OVCAR3 (cell line): ENCODE results near the gene PF4V1.

DNA sequence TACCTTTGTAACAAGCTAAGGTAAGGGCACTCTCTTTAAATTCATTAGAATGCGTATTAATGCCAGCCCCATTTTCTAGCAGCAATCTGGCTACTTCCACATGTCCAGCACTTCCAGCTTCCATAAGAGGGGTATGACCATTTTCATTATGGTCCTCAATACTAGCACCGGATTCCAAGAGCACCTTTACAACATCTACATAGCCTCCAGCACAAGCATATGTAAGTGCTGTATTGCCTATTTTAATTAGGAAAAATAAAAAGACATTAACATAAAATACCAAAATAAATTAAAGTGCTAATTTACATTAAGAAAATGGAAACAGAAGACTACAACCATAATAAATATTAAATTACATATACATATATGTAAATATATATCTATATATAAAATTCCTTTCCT lies 84.4 kb upstream of the COX18 start:
- RRBS: no CpG with 5 or more reads among the region's 2 CpGs

DNA sequence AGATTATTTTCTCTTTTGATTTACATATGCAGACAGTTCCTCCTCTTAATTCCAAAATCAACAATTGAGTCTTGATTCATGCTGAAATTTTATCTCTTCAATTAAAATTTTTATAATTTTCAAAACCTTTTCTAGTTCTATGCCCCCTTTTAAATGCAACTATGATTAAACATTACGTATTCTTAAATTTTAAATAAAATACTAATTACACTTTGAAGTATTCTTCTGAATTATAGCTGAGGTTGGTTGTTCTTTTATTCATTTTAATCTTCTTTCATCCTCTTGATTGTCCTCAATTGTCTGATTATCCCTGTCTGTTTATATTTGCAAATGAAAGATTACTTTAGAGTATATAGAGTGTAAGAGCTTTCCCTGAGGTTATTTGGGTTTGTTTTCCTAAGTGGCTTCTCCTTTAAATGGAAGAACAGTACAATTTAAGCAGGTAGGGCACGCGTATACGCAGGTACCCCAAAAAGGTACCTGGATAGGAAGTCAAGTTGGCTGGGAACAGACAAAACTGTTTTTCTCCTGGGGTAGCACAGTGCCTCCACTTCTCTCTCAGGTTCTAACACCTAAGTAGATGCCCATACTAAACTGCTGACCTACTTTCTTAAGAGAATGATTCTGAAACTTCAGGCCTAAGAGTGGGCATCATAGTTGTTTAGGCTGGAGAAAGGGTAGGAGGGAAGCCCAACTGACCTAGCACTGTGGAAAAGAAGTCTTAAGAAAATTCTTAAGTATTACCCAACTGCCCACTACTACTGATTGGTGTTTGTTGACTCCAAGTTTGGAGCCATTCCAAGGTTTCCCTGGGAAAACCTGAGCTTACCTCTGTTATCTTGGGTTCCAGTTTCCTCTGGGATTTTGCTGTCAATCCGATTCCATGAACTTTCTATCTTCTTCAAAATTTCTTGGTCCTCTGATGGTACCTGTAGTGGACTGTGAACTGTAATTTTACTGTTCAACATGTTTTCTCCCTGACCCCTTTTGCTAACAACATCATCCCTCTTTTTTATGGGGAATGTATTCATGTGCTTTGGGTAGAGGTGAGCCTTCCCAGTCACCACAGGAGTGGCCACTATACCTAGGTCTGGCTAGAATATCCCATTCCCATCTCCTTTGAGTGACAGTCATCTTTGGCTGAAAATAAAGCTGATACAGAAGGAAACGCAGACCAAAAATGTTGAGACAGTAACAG lies 24.0 kb downstream of the ANKRD17 start:
- RRBS: no CpG with 5 or more reads among the region's 6 CpGs

- RRBS: no CpG with 5 or more reads among the region's 15 CpGs
These were observed 8.5 kb downstream of the ANKRD17 start for GRCh38 chr4:73249895-73250640.

DNA sequence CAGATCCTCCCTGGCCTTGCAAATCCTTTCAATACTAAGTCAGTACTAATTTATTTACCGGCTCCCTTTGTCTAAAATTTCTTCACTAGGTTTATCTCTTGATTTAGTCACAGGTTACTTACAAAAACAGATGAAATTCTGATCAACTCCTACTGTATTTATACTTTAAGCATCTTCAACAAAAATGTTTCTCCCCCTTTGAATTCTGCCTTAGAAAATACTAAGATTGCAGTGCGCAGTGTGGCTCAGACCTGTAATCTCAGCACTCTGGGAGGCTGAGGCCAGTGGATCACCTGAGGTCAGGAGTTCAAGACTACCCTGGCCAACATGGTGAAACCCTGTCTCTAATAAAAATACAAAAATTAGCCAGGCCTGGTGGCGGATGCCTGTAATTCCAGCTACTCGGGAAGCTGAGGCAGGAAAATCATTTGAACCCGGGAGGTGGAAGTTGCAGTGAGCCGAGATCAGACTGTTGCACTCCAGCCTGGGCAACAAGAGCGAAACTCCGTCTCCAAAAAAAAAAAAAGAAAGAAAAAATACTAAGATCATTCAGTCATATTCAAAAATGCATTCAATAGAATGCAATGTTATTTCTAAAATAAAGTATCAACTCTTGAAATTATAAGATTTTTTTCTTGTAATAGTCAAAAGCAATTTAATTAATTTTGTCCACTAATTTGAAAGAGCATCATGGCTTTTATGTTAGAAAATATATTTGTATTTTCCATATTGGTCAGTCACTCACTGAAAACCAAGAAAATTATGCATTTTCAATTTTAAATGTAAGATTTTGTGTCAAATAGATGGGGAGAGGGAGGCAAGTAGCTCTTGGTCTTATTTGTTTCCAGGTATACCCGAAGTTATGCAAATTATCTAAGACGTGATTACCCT lies 4.1 kb downstream of the ANKRD17 start:
- RRBS: no CpG with 5 or more reads among the region's 10 CpGs

DNA sequence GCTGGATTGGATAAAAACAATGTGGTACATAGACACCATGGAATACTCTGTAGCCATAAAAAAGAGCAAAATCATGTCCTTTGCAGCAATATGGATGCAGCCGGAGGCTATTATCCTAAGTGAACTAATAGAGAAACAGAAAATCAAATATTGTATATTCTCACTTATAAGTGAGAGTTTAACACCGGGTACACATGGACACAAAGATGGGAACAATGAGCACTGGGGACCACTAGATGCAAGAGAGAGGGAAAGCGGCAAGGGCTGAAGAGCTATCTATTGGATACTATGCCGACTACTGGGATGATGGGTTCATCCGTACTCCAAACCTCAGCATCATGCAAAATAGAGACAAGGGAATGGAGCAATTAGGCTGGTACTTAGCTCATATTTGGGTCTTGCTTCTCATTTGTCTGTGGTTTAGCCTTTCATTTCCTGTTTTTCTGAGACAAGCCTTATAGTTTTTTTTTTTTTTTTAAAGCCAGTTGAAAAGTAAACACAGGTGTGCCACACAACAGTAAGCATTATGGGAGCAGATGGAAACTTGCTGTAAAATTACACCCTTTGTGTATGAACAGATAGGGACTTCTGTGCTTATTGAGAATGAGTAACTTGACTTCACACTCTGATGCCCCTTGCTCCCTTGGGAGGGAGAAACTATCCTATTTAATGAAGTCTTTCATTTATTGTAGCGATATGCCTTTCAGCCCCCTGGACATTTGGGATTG lies 13.9 kb downstream of the RASSF6 start:
- RRBS: 100% methylated on average over 1 of the region's 6 CpGs

GRCh38 chr4:73670188-73670480 lies 49.9 kb upstream of the RASSF6 start:
- RRBS: no CpG with 5 or more reads among the region's 7 CpGs

DNA sequence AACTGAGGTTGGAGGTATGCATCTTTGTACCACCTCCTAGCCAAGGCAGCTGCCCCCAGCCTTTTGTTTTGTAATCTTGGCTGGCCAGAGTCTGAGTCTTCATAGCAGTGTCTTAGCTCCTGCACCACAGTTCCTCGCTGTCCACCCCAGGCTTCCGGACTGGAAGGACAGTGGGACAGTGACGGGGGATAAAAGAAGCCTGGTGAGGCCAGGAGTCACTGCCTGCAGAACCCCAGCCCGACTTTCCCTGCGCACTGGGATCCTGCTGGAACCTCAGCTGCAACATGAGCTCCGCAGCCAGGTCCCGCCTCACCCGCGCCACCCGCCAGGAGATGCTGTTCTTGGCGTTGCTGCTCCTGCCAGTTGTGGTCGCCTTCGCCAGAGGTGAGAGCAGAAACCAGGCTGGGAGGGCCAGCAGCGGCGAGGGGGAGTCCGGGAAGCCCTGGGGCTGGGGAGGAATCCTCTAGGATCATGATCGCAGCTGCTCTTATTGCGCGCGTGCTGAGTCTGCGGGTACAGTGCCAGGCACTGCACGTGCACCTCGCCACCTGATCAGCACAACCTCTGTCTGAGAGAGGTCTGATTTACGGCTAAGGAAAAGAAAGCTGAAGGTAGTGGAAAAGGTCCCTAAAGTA lies at the start of gene PF4V1:
TSS of gene PF4V1 (plus strand) at position 218 of the 635 bp plus-strand sequence.
- RRBS: no CpG with 5 or more reads among the region's 24 CpGs

DNA sequence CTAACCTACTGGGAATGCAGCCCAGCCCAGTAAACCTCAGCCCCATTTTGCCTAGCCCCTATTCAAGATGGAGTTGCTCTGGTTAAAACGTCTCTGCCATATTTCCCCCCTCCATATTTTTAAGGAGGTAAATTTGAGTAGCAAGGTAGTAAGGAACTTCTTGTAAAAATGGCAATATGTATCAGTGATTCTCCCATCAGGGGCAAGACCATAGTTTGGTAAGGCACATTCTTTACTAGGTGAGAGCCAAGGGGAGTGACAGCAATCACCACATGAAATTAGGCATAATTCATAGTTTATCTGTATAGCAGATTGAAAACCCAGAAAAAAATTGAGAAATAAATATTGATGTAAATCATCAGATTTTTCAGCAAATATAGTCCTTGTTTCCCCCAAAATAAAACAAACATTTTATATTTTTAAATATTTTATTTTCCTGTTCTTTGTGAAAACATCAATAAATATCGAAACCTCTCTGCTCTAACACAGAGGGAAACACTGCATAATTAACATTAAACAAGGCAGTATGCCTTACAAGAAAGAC lies 2.3 kb downstream of the CXCL2 start:
- RRBS: no CpG with 5 or more reads among the region's 2 CpGs

DNA sequence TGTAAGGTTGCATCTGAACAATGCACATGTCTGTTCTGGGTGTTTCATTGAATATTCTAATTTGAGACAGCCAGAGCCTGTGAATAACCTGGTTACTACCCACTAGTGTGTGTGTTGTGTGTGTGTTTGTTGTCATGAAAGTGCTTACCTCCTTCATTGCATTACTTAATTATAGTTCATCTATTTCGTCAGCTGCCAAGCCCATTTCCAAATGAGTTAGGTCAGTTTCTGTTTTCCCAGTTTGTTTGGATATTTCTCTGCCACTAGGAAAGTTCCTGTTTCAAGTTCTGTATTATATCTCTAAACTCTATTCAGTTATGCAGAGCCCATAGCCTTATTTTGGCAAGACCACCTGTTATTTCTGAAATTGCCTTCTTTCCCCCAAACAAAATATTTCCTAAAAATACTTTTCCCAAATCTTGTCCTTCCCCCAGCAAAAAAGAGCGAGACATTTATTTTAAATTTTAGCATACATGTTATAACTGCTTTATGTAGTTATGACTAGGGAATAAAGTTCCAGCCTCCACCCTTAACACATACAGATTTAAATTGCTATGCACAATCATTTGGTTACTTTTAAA lies 1.8 kb downstream of the EREG start:
- RRBS: no CpG with 5 or more reads among the region's 2 CpGs

DNA sequence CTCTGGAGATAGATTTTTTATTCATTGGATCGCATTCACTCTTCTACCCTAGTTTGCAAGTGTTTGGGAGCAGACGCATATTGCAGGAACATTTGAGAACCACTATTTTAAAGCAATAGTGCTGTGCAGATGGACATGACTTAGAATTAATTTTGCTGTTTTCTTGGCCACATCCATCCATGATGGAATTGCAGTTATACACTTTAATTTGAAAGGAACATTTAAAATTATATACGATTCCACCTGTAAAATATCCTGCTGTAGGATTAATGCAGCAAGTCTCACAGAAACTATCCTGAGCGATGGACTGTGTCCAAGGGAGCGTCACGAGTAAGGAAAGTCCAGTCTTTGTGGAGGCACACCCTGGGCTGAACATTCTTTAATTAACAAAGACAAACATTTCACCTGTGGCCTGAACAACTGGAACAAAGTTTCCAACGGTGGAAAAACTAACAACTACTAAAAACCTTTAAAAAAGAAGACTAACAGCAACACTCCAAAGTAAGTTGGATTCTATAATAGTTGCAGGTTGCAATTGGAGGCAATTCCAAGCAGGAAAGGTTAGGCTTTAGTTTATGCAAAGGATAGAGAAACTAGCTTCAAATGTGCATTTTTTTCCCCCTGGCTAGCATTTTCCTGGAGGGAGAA lies 10.9 kb downstream of the EREG start:
- RRBS: no CpG with 5 or more reads among the region's 7 CpGs

GRCh38 chr4:74448545-74449434 lies 3.9 kb downstream of the AREG start:
- RRBS: no CpG with 5 or more reads among the region's 6 CpGs

- RRBS: no CpG with 5 or more reads among the region's 1 CpG
These were observed 87.3 kb downstream of the AREG start for GRCh38 chr4:74532253-74532551.

DNA sequence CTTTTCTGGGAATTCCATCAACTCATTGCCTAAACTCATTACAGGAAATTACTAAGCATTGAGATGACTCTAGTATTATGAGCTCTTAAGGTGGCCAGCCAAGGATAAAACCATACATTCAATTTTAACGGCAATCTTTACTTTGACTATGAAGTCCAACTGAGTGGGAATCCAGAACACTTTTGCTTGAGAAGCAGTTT lies 94.6 kb downstream of the AREG start:
- RRBS: no CpG with 5 or more reads among the region's 1 CpG

DNA sequence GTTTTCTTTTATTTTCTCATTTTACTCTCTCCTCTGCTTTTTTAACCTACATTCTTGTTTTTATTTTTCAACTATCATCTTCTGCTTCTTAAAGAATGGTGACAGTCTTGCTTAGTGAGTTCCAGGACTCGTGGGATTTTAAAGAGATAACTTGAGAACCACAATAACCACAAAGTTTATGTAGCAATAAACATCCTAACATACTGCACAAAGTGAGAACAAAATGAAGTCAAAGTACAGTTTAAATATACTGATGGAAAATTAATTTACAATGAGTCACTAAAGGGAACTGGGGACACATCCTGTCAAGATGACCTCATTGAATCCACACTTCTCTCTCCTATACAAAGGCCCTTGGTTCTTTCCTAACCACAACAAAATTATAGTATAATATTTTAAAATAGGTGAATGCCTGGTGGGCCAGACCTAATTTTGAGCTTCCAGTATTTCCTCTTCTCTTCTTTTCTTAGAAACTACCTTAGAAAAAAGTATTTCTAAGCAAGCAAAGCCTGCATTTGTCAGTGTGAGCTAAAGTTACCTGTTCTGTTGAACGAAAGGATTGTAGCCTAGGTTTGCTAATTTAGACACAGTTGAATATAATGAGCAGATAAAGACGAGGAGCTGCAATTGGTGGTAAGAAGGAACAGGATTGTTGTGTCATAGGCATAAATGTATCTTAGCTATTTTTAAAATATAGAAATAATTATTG lies 169.5 kb downstream of the BTC start:
- RRBS: no CpG with 5 or more reads among the region's 3 CpGs

DNA sequence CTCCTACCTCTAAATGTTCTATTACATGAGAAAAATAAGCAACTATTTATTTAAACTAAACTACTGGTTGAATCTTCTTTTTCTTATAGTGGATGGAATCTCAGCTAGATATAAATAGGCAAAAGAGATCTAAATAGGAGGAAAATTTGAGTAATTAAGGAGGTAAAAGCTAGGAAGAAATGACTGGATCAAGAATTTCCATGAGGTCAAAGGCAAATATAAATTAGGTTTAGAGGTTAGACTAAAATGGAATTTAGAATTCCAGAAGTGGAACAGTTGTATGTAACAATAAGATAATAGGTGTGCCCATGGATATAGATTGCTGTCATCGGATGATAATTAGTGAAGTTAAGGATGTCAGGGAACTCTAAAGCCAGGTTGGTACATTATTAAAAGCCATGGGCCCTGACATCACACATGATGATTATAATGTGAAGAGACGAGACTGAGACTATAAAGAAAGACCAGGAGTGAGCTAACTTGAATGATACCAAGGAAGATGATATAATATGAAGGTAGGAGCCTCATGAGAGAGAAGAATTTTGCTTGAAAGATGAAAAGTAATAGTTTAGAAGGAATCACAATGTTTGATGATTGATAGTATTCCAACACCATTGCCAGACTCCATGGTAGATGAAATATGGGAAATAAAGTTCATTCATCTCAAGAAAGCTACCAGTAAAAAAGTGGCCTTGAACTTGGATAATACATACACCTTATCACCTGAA lies 49.7 kb upstream of the PARM1 start:
- RRBS: no CpG with 5 or more reads among the region's 2 CpGs

DNA sequence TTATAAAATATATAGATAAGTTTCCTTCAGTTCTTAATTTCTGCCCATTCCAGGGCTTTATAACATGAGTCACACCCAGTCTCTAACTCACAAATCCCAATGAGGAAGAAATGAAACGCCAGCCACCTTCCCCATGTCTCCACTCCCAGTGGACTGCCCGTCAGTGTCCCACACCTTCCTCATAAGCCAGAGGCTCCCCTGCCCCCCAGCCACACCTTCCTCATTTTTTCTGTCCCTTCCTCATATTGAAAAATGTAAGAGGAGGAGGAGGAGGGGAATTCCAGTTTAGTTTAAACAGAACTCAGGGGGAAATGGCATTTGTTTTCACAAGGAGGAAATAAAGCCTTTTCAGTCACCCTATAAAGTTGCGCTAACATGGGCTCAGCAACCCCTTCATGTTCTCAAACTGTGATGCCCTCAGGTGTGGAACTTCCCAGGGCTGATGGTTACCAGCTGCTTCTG lies 97.8 kb downstream of the PARM1 start:
- RRBS: no CpG with 5 or more reads among the region's 3 CpGs

DNA sequence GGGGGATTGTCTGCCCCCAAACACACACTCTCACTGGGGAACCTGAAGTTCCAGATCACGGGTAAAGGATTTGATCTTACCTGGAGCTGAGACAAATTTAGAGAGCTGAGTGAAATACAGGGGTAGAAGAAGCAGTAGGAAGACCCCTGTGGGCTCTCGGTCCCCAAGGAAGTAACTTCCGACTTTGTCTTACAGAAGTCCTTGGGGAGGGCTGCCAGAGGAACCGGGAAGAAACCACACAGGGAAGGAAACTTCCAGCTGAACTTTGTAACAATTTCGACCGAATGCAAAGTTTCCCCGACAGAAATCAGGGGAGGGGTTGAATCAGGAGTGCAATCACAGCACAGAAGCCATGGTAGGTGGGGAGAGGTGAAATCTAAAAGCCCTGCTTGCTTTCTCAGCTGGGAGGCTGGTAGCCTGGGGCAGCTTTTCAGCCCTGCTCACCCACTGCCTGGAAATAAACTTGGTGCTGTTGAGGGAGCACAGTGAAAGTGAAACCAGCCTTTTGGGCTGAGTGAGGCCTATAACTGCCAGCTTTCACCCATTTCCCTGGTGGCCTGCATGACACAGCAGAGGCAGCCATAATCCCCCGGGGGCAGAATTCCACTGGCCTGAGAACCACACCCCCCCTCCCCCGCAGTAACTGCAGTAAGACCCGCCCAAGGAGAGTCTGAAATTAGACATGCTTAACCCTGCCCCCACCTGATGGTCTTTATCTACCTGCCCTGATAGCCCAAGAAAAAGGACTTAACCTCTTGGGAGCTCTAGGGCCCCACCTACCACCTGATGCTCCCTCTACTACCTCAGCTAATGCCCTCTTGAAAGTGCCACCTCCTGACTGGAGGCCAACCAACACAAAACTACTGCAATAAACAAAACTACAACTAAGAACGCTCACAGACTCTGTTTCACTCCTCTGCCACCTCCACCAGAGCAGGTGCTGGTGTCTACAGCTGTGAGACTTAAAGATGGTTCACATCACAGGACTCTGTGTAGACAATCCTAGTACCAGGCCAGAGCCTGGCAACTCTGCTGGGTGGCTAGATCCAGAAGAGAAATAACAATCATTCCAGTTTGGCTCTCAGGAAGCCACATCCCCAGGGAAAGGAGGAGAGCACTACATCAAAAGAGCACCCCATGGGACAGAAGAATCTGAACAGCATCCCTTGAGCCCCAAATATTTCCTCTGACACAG lies 248.2 kb downstream of the PARM1 start:
- RRBS: no CpG with 5 or more reads among the region's 11 CpGs

DNA sequence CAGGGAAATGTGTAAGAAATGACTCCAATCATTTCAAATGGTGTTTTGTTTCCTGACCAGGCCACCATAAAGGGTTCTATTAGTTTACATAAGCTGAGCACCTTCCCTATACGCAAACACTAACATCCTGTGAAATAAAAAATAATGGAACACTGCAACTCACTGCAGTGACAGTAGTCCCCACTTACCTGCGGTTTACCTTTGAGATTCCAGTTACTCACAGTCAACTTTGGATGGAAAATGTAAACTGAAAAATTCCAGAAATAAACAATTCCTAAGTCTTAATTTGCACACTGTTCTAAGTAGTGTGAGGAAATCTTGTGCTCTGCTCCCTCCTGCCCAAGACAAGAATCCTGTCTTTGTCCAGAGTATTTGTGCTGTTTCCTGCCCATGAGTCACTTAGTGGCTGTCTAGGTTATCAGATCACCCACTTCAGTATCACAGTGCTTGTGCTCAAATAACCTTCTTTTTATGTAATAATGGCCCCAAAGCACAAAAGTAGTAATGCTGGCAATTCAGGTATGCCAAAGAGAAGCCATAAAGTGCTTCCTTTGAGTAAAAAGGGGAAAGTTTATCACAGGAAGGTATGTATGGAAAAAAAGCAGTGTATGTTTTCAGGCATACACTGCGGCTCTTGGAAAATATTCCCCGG lies 265.2 kb downstream of the RCHY1 start:
- RRBS: no CpG with 5 or more reads among the region's 4 CpGs

DNA sequence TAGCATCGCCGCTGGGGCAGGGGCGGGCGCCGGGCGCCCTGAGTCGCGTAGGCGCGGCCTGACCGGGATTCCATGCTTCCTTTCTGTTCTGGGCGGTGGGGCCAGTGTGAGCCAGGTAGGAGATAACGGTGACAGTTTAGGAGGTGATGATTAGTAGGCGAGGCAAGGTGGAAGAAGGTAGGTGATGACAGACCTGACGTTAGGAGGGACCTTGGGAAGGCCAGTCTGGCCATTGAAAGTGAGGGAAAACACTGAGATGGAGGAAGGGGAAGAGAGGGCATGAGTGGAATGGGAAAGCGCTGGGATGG lies 457 bp upstream of the CDKL2 start:
- RRBS: no CpG with 5 or more reads among the region's 16 CpGs